ENCODE results near the genes DEFB126, SLC52A3 and ANGPT4.

DNA sequence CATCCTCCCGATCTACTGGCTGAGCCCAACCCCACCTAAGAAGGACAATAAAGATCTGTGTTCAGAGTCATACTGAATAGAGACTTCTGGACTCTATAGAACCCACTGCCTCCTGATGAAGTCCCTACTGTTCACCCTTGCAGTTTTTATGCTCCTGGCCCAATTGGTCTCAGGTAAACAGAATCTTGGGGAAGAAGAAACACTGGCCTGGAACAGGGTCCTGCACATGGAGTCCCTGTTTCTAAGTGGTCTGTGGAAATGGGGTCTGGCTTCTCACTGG, at the start of gene DEFB126:
DEFB126 (plus strand) TSS at position 77 of the 280 bp plus-strand sequence.
- PRO-cap: no peak
- RRBS: no CpG with 5 or more reads among the region's 1 CpG

DNA sequence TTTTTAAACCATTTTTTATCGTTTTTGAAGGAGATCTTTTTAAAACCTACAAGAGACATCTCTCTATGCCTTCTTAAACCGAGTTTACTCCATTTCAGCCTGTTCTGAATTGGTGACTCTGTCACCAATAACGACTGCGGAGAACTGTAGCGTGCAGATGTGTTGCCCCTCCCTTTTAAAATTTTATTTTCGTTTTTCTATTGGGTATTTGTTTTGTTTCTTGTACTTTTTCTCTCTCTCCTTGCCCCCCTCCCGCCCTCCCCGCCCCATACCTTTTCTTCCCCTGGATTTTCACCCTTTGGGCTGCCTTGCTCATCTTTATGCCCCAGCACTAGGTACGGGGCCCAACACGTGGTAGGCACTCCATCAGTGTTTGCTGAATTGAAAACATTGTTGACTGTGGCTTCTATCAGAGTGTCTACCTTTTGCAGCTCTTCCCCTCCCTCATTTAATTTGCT, 1.5 kb downstream of the ZCCHC3 start:
- PRO-cap: no peak
- RRBS: no CpG with 5 or more reads among the region's 10 CpGs

DNA sequence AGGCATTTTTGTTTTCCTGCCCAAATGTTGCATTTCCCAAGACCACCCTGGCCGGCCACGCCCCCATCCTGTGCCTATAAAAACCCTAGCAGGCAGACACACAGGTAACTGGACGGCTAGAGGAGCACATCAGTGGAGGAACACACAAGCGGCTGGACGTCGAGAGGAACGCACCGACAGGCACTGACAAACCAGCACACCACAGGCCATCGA, 7.8 kb downstream of the ZCCHC3 start:
- PRO-cap: no peak
- RRBS: no CpG with 5 or more reads among the region's 9 CpGs

DNA sequence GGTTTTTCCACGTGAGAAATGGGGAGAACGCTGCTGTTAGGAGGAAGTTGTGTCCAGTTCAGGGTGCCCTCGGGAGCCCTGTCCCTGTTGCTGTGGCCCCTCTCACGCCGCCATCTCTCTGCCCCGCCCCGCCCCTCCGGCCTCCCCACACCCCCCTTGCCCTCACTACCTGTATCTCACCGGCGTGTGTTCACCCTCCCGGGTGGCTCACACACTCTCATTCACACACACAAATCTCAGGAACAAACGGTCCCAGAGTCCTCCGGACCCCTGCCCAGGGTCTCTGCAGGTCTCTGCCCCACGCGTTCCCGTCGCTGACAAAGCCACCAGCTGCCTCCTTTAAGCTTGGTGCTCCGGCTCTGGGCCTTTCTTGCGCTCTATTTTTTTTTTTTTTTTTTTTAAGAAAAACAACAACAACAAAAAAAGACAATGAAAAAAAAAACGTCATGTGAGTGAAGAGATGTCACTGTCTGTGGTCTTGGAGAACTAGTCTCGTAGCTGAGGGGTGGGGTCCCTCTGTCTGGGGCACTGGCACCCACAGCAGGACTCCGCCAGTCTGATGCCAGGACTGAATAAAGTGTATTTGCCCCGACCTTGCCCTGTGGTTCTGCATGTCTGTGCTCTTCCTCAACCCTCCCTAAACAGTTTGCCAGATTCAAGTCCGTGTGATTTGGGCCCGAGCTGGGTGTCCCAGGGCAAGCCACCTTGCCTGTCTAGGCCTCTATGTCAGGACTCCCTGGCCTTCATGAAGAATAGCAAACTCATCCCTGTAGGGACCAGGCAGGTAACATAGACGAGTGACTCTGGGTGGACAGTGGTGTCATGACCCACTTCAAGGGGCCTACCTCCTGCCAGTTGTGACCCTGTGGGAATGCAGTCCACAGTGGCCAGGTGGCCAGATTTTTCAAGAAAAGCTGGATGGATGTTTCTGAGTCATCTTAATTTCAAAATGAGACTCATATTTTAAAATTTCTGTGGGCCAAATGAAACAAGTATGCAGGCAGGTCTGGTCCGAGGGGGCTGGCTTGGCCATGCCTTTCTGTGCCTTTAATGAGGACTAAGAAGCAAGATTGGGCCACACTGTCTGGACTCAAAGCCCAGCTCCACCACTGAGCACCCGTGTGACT, 3.1 kb downstream of the SOX12 start:
- PRO-cap: no peak
- RRBS: 70% methylated on average over 4 of the region's 28 CpGs

DNA sequence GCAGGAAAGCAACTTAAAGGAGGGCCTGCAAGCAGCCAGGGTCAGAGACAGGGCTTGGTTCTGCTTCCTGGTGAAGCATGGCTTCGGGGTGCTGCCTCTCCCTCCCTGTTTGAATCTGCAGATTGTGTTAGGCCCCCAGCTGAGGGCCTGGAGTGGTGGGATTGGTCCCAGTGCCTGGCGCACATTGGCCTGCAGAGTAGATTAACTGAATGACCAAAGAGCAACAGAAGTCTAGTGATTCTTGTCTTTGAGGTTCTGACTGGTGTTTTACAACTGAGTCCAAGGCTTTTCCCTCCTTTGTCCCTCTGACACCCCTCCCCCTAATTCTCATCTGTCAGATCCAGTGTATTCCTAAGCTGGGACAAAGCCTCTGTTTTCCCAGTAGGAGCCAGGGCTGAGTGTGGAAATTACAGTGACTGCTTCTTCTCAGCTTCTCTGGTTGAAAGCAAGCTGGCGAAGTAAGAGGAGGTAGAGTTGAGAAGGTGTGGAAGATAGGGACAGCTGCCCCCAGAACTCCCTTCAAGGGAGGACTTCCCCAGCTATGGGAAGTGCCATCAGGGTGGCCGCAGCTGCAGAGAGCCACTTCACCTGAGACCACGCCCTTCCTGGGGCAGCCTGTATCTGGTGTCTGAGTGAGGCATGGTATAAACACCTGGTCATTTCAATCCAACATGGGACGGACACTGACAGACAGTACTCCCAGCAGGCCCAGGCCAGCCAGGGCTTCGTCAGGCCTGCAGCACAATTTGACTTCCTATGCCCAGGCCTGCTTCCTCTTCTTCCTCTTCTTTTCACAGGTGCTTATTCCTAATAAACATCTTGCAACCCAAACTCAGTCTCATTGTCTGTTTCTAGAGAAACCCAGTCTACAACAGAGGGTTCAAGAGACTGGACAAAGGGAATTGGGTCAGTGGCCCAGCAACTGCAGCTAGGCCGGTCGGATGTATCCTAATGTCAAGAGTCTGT, 4.3 kb downstream of the SOX12 start:
- PRO-cap: no peak
- RRBS: no CpG with 5 or more reads among the region's 9 CpGs

- PRO-cap: bidirectional peak, plus-strand start at chr20:402233, minus-strand start at chr20:401914
- RRBS: no CpG with 5 or more reads among the region's 7 CpGs
These were observed 6.2 kb upstream of the RBCK1 start for GRCh38 chr20:401731-402384.

GRCh38 chr20:435593-436316, 26.6 kb downstream of the TBC1D20 start:
- PRO-cap: bidirectional peak, plus-strand start at chr20:436055, minus-strand start at chr20:435796
- RRBS: no CpG with 5 or more reads among the region's 10 CpGs

GRCh38 chr20:588574-588873, 21.6 kb downstream of the TCF15 start:
- PRO-cap: no peak
- RRBS: no CpG with 5 or more reads among the region's 2 CpGs

DNA sequence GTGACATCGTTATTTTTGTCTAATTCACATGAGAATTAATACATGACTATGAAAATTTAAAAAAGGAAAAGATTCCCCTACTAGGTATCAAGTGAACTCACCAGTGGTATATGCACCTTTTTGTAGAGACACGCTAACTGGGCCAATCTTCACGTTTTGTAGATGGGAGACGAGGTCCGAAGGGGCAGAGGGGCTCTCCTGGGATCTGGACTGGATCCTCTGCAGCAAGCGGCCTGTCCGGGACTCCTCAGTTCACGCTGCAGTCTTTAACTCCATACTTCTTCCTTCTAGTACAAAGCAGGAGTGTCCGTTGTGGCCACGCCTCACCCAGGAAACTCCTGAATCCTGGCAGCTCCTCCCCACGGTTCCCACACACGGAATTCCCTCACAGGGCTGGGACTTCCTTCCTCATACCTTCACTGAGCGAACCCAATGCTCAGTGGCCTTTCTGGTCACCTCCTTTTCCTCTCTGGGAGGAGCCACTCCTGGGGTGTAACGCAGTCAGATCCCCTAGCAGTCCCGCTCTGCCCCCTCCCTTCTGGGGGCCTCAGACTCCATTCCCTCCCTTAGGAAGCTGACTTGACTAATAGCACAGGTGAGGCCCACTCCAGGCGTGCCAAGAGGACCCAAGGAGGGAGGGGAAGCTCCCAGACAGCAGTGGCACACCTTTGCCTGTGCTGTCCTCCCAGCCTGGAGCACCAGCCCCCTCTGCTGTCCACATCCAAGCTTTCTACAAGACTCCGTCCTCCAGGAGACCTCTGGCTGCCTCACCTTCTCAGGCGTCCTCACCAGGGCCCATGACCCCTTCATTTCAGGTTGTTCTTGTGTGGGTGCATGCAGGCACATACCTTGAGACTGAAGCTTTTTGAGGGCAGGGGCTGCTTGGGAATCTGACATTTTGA, at the start of gene SLC52A3:
SLC52A3 (minus strand) TSS at position 305 of the 902 bp plus-strand sequence.
- PRO-cap: no peak
- RRBS: no CpG with 5 or more reads among the region's 18 CpGs

GRCh38 chr20:835450-836170, 2.1 kb downstream of the FAM110A start:
- PRO-cap: no peak
- RRBS: no CpG with 5 or more reads among the region's 3 CpGs

- PRO-cap: no peak
- RRBS: no CpG with 5 or more reads among the region's 15 CpGs
These were observed at the start of gene ANGPT4 for GRCh38 chr20:916023-916618. ANGPT4 (minus strand) TSS chr20:916334.

DNA sequence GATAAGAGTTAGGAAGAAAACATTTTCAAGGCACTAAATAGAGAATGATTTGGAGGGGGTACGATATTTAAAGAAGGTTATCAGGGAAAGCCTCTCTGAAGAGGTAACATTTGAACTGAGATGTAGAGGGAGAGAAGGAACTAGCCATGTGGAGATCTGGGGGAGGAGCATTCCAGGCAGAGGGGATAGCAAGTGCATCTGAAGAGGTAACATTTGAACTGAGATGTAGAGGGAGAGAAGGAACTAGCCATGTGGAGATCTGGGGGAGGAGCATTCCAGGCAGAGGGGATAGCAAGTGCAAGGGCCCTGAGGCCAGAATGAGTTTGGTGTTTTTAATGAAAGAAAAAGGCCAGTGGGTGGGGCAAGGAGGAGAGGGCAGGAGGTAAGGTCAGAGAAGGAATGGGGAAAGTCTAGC, 33.3 kb upstream of the ANGPT4 start:
- PRO-cap: no peak
- RRBS: no CpG with 5 or more reads among the region's 1 CpG

DNA sequence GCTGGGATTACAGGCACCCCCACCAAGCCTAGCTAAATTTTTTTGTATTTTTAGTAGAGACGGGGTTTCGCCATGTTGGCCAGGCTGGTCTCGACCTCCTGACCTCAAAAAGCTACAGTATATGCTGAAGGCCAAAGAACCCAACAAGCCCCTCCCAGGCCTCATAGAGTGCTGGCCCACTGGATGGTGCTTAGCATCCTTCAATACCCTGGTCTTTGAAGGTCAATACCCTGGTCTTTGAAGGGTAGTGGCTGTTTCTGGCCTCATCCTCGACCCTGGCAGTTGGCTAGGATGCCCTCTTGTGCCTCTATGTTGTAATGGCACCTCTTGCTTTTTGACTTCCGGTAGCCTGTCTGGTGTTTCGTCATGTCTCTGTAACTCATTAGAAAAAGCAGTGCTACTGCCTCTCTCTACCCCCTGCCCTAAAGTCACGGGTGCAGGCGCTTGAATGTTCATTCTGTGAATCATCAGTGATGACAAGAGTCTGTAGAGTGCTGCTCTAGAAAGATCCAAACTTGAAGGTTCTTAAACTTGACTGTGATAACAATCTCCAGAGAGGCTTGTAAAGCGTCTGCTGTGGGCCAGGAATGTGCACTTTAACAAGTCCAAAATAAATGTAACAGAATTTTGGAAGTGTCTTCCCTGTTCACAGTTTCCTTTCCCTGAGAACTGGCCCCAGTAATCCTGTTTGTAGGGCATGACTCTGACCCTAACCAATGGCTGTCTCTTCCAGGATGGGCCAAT, 28.3 kb downstream of the RSPO4 start:
- PRO-cap: no peak
- RRBS: no CpG with 5 or more reads among the region's 9 CpGs

DNA sequence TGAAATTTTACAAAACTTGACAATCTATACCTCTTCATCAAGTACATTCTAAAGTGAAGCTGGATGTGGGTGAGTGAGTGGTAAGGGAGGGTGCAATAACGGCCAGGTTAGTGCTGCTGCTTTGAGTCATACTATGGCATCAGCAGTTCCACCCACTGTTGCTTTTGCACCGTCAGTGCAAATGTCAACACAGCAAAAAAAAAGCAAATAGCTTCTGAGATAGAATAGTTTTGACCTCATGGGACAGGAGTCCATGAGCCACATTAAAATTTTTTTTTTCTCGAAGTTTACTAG, 31.8 kb downstream of the PSMF1 start:
- PRO-cap: no peak
- RRBS: no CpG with 5 or more reads among the region's 3 CpGs

GRCh38 chr20:1226339-1226829, 540 bp downstream of the RAD21L1 start:
- PRO-cap: no peak
- RRBS: 6% methylated on average over 19 of the region's 36 CpGs

GRCh38 chr20:1332347-1333309, 3.7 kb upstream of the SDCBP2 start:
- PRO-cap: no peak
- RRBS: no CpG with 5 or more reads among the region's 4 CpGs

GRCh38 chr20:1388376-1389499, 4.1 kb downstream of the FKBP1A start:
- PRO-cap: no peak
- RRBS: no CpG with 5 or more reads among the region's 16 CpGs

DNA sequence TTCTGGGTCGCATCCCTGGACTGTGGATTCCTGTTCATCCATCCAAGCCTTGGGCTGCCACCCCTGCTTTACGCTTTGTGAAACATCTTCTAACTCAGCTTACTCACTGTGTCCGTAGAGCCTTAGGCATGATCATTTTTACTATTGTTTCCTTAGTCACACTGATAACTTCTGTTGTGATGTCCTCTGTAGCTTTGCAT, 8.5 kb upstream of the FKBP1A start:
- PRO-cap: no peak
- RRBS: no CpG with 5 or more reads among the region's 3 CpGs

DNA sequence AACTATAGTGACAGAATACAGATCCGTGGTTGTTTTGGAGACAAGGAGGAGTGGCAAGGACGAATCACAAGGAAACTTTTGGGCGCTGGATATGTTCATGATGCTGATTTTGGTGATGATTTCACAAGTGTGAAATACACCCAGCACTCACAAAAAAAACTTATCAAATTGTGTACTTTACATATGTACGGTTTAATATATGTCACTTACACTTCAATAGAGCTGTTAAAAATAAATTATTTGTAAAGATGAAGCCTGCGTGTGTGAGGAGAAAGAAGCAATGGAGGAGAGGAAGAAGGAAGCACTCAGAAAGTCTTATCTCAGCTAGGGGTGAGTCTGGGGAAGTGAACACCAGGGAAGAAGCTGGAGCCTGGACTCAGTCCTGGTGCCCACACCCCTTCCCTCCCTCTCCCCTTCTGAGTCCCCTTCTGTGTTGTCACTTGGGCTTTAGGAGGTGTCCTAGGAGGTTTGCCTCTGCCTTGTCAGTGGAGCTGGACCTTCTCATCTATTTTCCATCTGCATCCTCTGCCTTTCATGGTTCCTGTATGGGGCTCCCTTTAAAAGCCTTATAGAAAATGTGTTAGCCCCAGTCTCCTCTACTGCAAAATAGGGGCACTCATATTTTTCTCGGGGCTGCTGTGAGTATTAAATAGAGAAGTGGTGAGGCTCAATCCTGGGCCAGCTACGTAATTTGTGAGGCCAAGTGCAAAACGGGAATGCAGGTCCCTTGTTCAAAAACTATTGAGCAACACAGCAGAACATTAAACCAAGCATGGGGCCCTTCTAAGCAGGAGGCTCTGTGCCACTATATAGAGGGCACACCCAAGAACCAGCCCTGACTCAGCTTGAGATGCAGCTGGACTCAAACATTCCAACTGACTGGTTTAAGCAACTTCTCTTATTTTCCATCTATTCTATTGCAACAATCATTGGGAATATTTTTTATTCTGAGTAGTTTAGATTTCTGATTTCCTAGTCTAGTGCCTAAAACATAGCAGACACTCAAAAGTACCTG, 1.8 kb downstream of the SIRPB2 start:
- PRO-cap: no peak
- RRBS: no CpG with 5 or more reads among the region's 8 CpGs

GRCh38 chr20:1656965-1657164, 714 bp downstream of the SIRPG start:
- PRO-cap: no peak
- RRBS: no CpG with 5 or more reads among the region's 2 CpGs